Stomach (tissue), 7 donors: Measurements from ENCODE around the gene TBCCD1.

- PRO-cap, result no peak
- RAMPAGE, long total RNA, 5 experiments, result start-site peak on the plus strand in 1 of 5 experiments, at chr3:185629963-185630447 at its widest, 11 reads per replicate
- RRBS, result no CpG with 5 or more reads among the region's 7 CpGs
Observed at GRCh38 chr3:185629617-185630500, 43.8 kb downstream of the SENP2 start.

DNA sequence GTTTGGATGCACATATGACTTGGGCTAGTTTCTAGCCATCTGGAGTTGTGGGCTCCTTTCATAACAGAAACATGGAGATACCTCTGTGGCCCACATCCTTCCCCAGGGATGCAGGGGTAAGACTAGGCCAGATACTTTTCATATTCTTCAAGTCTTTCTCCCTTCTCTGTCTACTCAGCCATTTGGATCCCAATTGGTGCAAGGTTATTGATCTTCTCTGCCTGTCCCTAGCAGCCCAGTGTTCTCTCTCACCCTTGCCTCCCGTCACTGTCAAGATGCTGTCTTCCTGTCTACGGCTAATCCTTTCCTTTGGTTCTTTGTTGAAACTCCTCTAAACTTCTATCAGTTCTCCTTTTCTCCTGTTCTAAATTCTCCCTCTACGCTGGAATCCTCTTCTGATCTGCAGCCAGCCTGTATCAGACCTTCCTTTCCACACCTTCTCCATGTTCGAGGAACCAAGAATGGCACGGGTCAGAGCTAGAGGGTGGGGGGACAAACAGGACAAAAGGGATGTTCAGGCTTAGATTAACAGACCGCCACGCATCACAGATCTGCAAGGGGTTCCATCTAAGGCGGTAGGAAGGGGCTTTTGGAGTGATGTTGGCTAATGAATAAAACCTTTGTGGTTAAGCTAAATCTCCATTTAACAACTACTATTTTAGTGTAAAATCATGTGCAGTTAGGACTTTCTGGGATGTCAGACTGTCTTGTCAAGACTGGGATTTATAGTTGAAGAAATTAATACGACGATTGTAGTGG, 51.4 kb downstream of the SENP2 start:
- PRO-cap, result no peak
- RAMPAGE, long total RNA, 5 experiments, result start-site peak on the minus strand in 4 of 5 experiments, centred at positions 413 to 512 of the sequence, 11 to 48 reads per replicate
- RRBS, result no CpG with 5 or more reads among the region's 10 CpGs

DNA sequence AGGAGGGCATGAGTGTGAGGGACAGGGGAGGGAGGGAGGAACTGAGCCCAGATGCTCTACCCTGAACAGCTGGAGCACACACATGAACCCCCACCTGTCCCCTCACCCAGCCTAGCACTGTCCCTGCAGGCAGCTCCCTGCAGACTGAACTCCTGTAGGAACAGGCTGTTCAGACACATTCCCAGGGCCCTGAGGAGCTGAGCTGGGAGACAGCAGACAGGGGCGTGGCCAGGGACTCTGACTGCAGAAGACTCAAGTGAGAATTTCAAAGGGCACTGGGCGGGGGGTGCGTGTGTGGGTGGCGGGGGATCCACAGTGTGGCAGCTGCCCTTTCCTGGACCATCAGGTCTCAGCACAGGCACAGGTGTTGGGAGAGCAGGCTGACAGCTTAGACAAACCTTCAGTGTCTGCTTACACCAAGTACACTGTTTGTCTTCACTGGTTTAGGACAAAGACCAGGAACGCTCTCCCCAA, 59.9 kb downstream of the SENP2 start:
- PRO-cap, result no peak
- RAMPAGE, long total RNA, 5 experiments, result no peak in any of the 5 experiments
- RRBS, result no CpG with 5 or more reads among the region's 5 CpGs

DNA sequence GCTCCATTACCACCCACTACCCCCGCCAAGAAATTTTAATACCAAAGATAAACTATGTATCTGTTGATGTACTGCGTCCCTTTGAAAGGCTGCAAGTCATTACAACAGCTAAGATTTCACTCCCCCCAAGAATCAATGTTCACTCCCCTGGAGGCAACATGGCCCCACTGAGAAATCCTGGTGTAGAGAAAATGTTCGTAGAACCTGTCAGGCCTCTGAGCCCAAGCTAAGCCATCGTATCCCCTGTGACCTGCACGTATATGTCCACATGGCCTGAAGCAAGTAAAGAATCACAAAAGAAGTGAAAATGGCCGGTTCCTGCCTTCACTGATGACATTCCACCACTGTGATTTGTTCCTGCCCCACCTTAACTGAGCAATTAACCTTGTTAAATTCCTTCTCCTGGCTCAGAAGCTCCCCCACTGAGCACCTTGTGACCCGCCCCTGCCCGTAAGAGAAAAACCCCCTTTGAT, 38.7 kb downstream of the IGF2BP2 start:
- PRO-cap, result no peak
- RAMPAGE, long total RNA, 5 experiments, result no peak in any of the 5 experiments
- RRBS, result no CpG with 5 or more reads among the region's 8 CpGs

GRCh38 chr3:185807707-185808196, 17.1 kb downstream of the IGF2BP2 start:
- PRO-cap, result no peak
- RAMPAGE, long total RNA, 5 experiments, result no peak in any of the 5 experiments
- RRBS, result no CpG with 5 or more reads among the region's 3 CpGs

DNA sequence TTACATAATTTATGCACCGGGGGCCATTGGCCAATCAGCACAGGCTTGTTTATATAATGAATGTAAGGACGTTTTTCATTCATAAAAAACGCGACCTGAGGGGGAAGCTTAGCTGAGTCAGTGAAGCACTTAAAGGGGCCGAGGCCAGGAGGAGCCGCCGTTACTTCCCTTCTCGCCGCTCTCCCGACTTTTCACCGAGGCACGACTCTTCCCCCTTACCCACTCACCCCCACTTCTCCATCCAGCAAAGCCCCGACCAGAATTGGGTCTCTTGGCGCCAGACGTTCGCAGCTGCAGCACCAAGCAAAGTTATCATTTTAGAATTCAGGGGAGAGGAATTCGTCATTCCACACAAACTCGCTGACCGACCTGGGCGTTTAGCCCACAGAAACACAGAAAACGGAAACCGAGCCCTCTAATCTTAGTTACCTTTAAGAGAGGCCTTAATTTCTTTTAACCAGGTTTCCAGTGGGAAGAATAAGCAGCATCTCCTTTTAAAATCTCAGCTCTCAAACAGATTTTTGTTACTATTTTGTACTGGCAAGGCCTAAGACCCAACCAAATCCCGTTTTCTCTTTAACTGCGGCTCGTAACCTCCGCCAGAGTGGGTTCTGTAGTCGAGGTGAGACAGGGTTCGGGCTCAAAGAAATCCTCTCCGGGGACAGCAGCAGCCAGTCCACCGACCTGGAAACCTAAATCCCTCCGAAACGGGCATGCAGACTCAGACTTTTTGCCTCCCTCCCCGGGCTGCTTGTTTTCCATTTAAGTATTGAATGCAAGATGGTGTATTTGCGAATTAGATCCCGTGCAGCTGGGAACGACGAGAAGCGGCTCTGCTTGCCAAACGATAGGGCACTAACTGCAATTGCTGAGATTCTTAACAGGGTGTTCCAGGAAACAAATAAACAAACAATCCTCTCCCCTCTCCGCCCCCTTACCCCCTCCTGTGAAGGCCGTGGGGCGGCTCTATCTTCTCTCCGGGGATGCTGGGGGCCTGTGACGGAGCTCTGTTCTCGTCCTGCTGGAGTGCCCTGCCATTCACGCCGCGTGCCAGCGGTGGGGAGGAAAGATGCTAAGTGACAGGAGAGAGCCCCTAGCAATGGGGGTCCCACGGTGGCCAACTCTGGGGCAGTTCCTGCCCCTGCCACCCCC, 818 bp upstream of the ETV5 start:
- PRO-cap, result bidirectional peak, plus-strand start at position 132 of the sequence, minus-strand start outside the sequence; bidirectional peak, plus-strand start at position 975 of the sequence, minus-strand start at position 849 of the sequence
- RAMPAGE, long total RNA, 5 experiments, result no peak in any of the 5 experiments
- RRBS, result 4% methylated on average over 4 of the region's 50 CpGs

GRCh38 chr3:186255865-186256352, 106.1 kb downstream of the DGKG start:
- PRO-cap, result no peak
- RAMPAGE, long total RNA, 5 experiments, result no peak in any of the 5 experiments
- RRBS, result 35% methylated on average over 10 of the region's 17 CpGs

- PRO-cap, result unidirectional peak, plus-strand start at chr3:186566741; bidirectional peak, plus-strand start at chr3:186567454, minus-strand start at chr3:186567328
- RAMPAGE, long total RNA, 5 experiments, result start-site peak on the minus strand in 4 of 5 experiments, at chr3:186567293-186567331 at its widest, 18 to 72 reads per replicate
- RRBS, result 1% methylated on average over 24 of the region's 77 CpGs
Observed at GRCh38 chr3:186566554-186567689, at the start of gene TBCCD1. TBCCD1 (minus strand) TSS chr3:186567339.

DNA sequence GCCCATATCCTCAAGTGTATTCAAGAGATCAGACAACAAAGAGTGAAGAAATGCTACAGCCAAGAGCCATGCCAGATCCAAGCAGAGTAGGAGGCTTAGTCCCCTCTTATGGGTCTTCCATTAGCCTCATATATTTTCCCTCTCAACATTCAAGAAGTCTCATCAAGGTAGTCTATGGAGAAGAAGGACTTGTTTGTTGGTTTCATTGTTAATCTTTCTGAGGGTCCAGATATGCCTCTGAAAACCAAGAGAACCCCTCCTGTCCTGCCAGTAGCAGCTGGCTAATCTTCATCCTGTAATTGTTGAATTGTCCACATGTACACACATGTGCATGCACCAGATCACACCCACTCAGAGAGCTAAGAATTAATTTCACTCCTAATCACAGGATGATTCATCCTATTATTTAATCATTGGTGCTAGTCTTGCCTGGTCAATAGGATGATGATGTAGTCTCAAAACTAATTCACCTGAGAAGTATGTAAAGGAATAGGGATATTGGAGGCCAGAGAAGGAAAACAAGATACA, 7.9 kb upstream of the AHSG start:
- PRO-cap, result no peak
- RAMPAGE, long total RNA, 5 experiments, result no peak in any of the 5 experiments

GRCh38 chr3:186613393-186613924, 599 bp downstream of the AHSG start:
- PRO-cap, result no peak
- RAMPAGE, long total RNA, 5 experiments, result no peak in any of the 5 experiments
- RRBS, result no CpG with 5 or more reads among the region's 2 CpGs

DNA sequence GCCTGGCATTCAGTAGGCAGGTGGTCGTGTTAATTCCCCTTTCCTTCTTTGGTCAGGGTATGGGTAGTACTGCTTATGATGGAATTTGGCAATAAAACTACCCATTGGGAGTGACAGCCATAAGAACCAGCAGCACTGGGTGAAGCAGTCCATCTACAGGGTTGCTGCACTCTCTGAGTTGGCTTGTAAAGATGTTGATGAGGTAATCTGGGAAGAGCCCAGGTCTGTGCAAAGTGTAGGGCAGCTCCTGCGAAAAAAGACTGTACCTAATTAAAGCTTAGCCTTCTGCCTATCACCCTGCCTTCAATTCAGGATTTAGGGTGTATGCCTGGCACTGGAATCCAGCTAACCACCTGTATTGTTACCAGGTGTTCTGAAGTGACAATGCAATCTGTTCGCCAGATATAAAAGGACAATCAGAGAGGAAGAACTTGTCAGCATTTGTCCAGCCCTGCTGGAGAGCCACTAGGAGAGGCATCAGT, 4.6 kb upstream of the FETUB start:
- PRO-cap, result no peak
- RAMPAGE, long total RNA, 5 experiments, result no peak in any of the 5 experiments
- RRBS, result no CpG with 5 or more reads among the region's 3 CpGs

DNA sequence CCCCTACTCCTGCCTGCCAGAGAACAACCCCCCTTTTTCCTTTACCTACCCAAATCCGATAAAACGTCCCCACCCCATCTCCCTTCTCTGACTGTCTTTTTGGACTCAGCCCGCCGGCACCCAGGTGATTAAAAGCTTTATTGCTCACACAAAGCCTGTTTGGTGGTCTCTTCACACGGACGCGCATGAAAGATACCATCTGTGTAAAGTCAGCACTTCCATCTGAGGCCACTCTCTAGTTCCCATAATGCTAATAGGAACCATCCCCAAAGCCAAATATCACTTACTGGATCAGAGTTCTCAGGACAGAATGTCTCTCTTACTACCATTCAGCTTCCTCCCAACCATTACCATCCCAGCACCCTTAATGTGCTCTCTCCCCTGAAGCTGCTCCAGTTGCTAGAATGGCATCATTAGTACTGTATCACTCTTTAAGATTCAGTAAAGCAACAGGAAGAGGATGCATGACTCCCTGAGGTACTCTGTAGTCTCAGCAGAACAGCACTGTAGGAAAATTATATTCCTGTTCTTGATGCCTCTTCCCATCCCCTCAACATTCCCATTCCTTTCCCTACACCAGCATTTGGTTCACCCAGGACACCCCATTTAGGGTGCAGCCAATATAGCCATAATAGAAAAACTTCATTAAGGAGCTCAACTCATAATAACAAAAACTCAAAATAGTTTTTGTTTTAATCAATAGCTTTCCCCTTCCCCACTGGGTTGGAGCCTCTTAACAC, 2.1 kb upstream of the HRG start:
- PRO-cap, result no peak
- RAMPAGE, long total RNA, 5 experiments, result no peak in any of the 5 experiments
- RRBS, result no CpG with 5 or more reads among the region's 7 CpGs

DNA sequence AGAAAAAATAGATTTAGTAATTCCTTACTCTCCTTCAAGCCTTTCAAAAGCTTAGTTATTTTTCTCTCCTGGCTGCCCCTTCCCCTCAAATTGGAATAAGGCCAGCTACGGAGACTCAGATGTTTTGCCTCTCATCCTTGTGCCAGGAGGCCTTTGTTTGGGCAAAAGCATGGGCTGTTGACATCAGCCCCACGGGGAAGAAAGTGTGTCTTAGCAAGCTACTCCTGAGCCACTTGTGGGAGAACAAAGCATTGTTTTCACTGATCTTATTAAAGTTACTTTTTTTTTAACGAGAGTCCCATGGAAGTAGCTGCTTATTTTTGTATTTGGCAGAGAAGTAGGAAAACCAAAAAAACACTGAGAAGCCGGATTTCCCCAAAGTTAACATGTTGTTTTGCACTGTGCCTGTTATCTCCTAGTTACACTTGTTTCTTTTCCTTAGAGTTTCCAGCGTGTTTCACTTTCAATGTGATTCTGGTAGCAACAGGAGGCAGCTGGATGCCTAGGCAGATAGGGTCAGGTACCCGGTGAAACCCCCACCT, 2.2 kb downstream of the ST6GAL1 start:
- PRO-cap, result bidirectional peak, plus-strand start at position 466 of the sequence, minus-strand start at position 235 of the sequence
- RAMPAGE, long total RNA, 5 experiments, result no peak in any of the 5 experiments
- RRBS, result no CpG with 5 or more reads among the region's 6 CpGs

- PRO-cap, result no peak
- RAMPAGE, long total RNA, 5 experiments, result no peak in any of the 5 experiments
- RRBS, result no CpG with 5 or more reads among the region's 8 CpGs
Observed at GRCh38 chr3:186991612-186992408, 61.5 kb downstream of the ST6GAL1 start.

DNA sequence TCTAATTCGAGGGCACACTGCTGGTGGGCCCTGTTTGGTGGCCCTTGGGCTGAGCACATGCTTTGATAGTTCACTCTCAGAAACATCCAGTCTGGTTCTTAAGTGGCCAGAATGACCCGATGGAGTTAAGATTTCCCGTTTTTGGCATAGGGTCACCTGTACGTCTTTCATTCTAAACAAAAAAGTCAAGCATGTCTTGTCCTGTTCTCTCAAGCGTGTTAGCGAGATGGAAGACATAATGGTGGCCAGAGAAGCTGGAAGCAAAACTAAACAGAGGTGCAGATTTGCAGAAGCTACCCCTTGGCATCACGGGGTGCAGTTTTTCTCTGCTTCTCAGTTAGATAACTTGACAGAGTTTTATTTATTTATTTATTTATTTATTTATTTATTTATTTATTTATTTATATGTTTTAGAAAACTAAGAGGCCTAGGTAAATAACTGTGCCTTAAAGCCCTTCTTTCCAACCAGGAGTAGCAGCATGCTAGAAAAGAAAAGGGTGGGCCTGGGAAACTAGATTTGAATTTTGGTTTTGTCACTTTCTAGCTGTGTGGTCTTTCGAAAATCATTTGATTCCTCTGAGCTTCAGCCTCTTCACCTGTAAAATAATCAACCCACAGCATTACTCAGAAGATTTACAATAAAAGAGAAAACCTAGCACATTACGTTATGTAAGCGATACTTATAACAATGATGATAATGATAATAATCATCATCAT, 63.0 kb downstream of the ST6GAL1 start:
- PRO-cap, result no peak
- RAMPAGE, long total RNA, 5 experiments, result no peak in any of the 5 experiments
- RRBS, result no CpG with 5 or more reads among the region's 10 CpGs

GRCh38 chr3:187025931-187026502, 95.7 kb downstream of the ST6GAL1 start:
- PRO-cap, result no peak
- RAMPAGE, long total RNA, 5 experiments, result no peak in any of the 5 experiments
- RRBS, result no CpG with 5 or more reads among the region's 8 CpGs

- PRO-cap, result no peak
- RAMPAGE, long total RNA, 5 experiments, result start-site peak on the plus strand in 2 of 5 experiments, at chr3:187076066-187076567 at its widest, 7 to 16 reads per replicate
- RRBS, result no CpG with 5 or more reads among the region's 11 CpGs
Observed at GRCh38 chr3:187075957-187076996, 63.0 kb downstream of the RPL39L start.

DNA sequence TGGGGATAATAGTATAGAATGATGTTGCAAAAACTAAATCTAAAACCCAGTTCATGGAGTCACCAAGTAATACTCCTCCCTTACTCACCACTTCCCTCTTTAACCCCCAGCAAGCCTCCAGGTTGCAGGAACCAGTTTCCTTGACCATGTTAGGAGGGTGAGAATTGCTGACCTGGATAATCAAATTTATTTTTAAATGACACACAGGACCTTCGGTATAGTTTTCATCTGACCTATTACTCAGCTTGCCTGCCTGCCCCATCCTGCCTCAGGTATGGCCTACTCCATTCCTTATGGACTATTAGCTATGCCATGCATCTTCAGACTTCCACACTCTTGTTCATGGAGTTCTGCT, 877 bp downstream of the RTP4 start:
- PRO-cap, result unidirectional peak, minus-strand start at position 101 of the sequence
- RAMPAGE, long total RNA, 5 experiments, result no peak in any of the 5 experiments
- RRBS, result no CpG with 5 or more reads among the region's 1 CpG

DNA sequence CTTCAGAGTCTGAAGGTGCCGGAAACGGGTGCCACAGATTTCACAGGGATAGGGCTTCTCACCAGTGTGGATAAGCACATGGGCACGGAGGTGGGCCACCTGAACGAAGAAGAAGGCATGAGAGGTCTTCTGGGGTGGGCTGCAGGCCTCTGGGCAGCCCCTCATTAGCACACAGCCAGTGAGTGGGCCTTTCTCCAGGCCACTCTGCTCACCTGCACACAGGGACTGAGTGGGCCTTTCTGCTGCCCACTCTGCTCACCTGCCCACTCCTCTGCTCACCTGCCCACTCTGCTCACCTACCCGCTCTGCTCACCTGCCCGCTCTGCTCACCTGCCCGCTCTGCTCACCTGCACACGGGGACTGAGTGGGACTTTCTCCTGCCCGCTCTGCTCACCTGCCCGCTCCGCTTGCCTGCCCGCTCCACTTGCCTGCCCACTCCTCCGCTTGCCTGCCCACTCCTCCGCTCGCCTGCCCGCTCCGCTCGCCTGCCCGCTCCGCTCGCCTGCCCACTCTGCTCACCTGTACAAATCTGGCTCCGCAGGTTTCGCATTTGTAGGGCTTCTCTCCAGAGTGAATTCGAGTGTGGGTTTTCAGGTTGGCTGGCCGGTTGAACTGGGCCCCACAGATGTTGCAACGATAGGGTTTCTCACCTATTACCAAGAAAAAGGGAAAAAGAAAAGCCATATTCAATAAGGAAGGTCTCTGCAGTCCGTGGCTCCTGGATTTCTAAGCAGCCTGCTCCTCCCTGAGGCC, 20.1 kb downstream of the BCL6 start:
- PRO-cap, result no peak
- RAMPAGE, long total RNA, 5 experiments, result start-site peak on the minus strand in 3 of 5 experiments, centred at positions 32 to 581 of the sequence, 15 to 30 reads per replicate
- RRBS, result no CpG with 5 or more reads among the region's 27 CpGs

- PRO-cap, result bidirectional peak, plus-strand start at chr3:187740269, minus-strand start at chr3:187740015; bidirectional peak, plus-strand start at chr3:187740622, minus-strand start at chr3:187740401
- RAMPAGE, long total RNA, 5 experiments, result no peak in any of the 5 experiments
- RRBS, result no CpG with 5 or more reads among the region's 54 CpGs
Observed at GRCh38 chr3:187739890-187740844, 5.1 kb downstream of the BCL6 start.